Esophagus muscularis mucosa (tissue), 4 donors: ENCODE data around the genes HIPK1 and DENND2C.

- PRO-cap, result bidirectional peak, plus-strand start at chr1:111739187, minus-strand start at chr1:111739042
- RAMPAGE, long total RNA, 4 experiments, result no peak in any of the 4 experiments
These were observed 354 bp downstream of the INKA2 start for GRCh38 chr1:111738758-111739323.

DNA sequence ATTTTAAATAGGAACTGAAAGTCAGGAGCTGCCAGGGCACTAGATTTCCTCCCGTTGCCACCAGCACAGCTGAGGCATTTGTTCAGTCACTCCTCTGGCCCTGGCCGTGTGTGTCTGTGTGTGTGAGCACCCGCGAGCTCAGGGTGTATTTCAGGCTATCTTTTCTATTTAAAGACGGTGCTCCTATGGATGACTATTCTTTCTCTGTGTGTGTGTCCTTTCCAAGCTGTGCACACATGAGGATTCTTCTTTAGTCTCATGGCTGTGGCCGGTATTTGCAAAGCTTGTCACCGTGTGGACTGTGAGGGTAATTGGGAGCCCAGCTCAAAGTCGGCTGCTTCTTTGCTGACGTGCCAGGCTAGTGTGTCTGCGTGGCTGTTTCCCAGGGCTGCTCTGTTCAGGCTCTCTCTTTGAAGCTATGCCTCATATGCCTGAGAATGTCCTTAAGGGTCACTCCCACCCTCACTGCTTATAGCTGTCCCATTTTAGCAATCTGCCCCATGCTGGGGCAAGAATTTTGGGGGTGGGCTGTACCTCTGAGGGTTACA lies 3.1 kb upstream of the KCND3 start:
- PRO-cap, result no peak
- RAMPAGE, long total RNA, 4 experiments, result no peak in any of the 4 experiments

DNA sequence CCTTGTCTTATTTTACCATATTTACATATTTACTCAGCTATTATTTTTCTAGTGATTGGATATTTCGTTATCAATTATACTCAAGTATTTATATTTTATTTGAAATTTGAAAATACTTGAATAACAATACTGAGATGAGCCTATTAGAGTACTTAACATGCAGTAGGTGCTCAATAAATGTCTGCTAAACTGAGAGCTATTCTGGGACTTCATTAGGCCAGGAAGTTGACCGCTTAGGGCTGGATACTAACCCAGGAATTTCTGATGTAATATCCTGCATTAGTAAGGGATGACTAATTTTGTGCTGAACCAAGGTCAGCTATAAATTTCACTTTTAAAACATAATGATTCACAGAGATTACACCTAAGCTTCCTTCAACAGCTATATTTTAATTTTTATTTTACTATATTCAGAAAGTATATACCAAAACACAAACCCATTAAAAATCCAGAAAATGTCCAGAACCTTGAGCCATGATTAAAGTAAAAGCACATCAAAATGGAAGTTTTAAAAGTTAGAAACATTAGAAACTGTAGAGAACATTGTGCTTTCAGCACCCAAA lies 35.3 kb downstream of the WNT2B start:
- PRO-cap, result no peak
- RAMPAGE, long total RNA, 4 experiments, result no peak in any of the 4 experiments

GRCh38 chr1:112618425-112618576 lies 640 bp downstream of the ST7L start:
- PRO-cap, result no peak
- RAMPAGE, long total RNA, 4 experiments, result no peak in any of the 4 experiments

DNA sequence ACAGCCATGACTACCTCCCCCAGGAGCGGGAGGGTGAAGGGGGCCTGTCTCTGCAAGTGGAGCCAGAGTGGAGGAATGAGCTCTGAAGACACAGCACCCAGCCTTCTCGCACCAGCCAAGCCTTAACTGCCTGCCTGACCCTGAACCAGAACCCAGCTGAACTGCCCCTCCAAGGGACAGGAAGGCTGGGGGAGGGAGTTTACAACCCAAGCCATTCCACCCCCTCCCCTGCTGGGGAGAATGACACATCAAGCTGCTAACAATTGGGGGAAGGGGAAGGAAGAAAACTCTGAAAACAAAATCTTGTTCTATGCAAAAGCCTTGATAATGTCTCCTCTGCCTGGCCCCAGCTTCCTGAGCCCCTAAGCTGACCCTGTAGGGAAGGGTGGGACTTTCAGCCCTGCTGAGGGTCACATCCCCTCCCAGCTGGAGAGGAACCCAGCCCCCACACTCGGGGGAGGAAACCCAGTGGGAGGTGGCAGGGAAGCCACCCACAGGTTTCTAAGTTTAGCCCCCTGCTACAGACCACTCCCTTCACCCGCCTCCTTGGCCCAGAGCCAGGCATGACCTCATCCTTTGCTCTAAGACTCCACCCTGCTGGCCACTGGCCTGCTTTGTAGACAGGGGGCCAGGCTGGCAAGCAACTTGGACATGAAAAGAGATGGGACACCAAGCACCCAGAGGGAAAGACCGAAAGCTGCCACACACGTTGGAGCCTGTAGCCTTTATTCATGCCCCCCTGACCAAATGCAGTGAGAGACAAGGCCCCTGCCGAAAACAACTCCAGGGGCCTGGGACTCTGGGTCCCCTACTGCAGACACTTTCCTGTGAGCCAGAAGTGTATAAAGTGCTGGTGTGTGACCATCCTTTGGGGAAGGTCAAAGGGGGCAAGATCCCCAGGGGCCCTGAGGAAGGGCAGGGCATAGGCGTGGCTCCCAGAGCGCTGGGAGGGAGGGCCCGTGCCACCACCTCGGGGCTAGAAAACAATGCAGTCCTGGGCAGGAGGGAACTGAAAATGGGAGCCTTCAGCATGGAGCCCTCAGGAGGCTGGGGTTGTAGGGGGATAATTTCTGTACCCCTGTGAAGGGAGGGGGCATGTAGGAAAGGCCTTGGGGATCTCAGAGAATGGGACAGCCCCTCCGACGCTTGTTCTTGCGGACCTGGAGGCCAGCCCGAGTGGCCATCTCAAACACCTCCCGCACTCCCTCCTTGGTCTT lies 6.1 kb downstream of the RHOC start:
- PRO-cap, result bidirectional peak, plus-strand start at position 65 of the sequence, minus-strand start at position 77 of the sequence; unidirectional peak, minus-strand start at position 163 of the sequence; bidirectional peak, plus-strand start at position 623 of the sequence, minus-strand start at position 503 of the sequence
- RAMPAGE, long total RNA, 4 experiments, result no peak in any of the 4 experiments

GRCh38 chr1:112998826-112999491 lies 43.0 kb upstream of the SLC16A1 start:
- PRO-cap, result no peak
- RAMPAGE, long total RNA, 4 experiments, result no peak in any of the 4 experiments

DNA sequence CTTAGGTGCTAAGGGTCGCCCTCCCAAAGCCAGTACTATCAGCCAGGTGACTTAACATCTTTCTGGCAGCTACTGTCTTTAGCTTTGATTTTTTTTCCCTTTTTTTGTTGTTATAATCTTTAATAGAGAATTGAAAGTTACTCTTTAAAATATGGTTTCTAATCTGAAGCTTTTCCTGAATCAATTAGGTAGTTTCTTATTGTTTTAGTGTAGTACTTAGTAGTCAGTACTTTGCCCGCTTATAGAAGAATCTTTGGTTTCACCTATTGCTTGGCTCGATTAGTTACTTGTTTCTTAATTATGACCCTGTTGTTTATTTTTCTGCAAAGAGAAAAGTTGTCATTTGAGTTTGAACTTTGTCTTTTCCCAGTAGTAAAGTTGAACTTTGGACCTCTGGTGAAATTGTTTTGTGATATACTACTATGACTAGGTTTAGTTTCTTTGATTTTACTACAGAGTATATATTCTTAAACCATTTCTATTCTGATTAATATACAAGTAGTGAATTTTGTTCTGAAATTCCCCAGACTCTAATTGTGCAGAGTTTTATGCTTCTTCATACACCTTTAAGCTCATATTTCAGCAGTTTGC lies 3.9 kb downstream of the MAGI3 start:
- PRO-cap, result no peak
- RAMPAGE, long total RNA, 4 experiments, result no peak in any of the 4 experiments

- PRO-cap, result no peak
- RAMPAGE, long total RNA, 4 experiments, result no peak in any of the 4 experiments
These were observed 30.1 kb downstream of the MAGI3 start for GRCh38 chr1:113420328-113420981.

- PRO-cap, result no peak
- RAMPAGE, long total RNA, 4 experiments, result no peak in any of the 4 experiments
These were observed 167.2 kb downstream of the MAGI3 start for GRCh38 chr1:113557440-113558071.

GRCh38 chr1:113658814-113659526 lies 100.3 kb downstream of the PHTF1 start:
- PRO-cap, result no peak
- RAMPAGE, long total RNA, 4 experiments, result no peak in any of the 4 experiments

DNA sequence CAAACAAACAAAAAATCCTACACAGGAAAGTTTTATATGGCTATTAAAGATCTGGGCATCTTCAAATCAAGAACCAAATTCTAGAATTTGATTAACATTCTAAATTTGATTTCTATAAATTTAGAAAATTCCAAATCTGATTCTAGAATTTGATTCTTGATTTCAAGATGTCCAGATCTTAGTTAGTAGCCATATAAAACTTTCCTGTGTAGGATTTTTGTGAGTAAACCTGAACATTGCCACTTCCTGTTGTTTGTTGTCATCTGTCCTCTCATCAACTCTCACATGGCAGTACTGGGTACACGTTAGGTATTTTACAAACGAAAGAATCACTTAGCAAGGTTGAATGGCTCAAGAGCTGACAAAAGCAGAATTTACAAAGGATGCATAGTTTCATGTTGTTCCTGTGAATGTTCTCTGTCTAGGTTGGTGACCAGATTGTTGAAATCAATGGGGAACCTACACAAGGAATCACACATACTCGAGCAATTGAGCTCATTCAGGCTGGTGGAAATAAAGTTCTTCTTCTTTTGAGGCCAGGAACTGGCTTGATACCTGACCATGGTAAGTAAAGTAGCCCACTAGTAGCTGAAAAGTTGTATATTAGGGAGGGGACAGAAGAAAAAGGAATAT lies 78.4 kb downstream of the PHTF1 start:
- PRO-cap, result no peak
- RAMPAGE, long total RNA, 4 experiments, result no peak in any of the 4 experiments

DNA sequence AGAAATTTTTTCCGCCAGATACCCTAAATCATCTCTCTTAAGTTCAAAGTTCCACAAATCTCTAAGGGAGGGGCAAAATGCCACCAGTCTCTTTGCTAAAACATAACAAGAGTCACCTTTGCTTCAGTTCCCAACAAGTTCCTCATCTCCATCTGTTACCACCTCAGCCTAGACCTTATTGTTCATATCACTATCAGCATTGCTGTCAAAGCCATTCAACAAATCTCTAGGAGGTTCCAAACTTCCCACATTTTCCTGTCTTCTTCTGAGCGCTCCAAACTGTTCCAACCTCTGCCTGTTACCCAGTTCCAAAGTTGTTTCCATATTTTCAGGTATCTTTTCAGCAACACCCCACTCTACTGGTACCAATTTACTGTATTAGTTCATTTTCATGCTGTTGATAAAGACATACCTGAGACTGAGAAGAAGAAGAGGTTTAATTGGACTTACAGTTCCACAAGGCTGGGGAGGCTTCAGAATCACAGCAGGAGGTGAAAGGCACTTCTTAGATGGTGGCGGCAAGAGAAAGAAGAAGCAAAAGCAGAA lies 39.8 kb downstream of the PHTF1 start:
- PRO-cap, result no peak
- RAMPAGE, long total RNA, 4 experiments, result no peak in any of the 4 experiments

GRCh38 chr1:113763532-113764004 lies 4.3 kb upstream of the PHTF1 start:
- PRO-cap, result no peak
- RAMPAGE, long total RNA, 4 experiments, result no peak in any of the 4 experiments

DNA sequence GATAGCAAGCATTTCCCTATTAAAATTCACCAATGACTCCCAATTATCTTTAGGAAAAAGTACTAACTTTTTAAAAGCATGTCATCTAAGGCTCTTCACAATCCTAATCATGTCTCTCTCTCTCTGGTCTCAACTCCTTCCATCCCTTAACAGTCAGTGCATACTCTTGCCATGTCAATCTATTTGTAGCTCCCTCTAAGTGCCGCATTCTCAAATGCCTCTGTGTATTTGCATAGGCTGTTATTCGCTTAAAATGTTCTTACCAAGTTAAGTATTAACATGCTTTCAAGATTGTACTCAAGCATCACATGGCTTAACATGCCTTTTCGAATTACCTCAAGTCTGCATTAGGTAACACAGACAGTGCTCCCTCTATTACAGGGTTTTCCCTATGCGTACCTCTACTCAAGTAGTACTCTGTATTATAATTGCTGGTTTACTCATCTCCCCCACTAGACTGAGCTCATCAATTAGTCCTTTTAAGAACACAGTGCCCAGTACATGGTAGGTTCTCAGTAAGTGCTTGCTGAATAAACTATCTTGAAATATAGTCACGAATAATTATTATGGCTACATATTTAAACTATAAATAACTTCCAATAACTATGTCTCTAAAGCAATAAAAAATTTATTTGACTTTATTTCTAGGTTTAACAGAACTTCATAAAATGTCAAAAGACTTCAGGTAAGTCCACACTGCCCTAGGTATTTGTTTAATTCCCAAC lies 17.8 kb downstream of the RSBN1 start:
- PRO-cap, result no peak
- RAMPAGE, long total RNA, 4 experiments, result no peak in any of the 4 experiments

DNA sequence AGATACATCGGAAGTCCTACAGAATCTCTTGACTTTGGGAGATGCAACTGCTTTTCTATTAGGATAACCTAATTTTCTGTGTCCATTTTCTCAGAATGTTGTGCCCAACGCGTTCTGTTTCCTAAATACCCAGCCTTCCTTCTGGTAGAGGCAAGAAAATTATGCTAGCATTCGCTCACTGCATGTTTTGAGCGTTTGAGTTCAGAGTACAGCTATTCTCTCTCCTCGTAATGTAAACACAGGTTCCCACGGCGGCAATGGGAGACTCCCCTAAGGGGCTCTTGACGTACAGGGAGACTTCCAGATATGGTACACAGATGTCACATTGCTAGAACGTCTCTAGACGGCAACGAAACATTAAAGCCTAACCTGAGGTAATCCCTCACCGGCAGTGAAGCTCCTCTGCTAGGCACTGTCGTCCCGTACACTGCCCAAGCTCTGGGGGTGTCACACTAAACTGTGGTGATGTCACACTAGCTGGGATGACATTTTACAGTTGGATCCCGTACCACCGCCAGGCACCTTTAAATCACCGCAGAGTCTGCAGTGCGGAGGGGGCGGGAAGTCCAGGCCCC lies at the start of gene HIPK1:
Gene HIPK1 (plus strand): TSS at position 485 of the 575 bp plus-strand sequence.
- PRO-cap, result no peak
- RAMPAGE, long total RNA, 4 experiments, result no peak in any of the 4 experiments

DNA sequence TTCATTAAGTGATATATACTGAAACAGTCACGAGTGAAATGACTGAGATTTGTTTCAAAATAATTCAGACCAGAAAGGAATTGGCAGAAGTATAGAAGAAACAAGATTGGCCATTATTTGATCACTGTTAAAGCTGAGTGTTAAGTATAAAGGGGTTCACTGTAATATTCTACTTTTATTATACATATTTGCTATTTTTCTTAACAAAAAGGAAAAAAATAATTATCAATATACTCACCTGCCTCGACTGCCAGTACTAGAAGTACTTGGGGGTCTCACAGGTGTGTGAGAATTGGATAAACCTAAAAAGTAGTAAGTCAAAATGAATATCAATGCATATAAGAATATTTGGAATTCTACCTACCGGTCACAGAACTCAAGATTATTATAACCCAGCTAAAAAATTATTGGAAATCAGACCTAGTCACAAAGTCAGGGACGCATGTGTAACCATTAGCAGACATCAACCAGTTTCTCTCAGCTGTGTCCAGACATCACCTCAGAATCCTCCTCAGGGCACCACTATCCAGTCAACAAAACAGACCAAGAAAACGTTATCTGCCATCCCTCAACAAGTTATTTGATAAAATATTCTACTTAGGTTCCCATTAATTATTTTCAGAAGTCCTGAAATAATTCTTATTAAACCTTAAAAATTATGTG lies 102.4 kb downstream of the TRIM33 start:
- PRO-cap, result no peak
- RAMPAGE, long total RNA, 4 experiments, result no peak in any of the 4 experiments

DNA sequence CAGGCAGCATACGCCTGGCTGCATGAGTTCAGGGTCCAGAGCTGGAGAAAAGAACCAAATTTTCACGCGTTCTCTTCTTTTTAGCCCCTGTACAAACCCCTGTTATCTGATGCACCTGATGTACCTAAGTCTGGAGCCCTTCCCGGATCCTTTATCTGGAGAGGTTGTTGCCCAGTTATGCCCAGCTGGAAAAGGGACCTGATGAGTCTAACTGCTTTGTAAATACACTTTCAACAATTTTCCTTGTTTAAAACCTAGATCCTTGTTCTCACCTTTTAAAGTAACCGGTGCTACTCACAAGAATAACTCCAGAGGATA lies 28.1 kb upstream of the TRIM33 start:
- PRO-cap, result no peak
- RAMPAGE, long total RNA, 4 experiments, result no peak in any of the 4 experiments

- PRO-cap, result no peak
- RAMPAGE, long total RNA, 4 experiments, result no peak in any of the 4 experiments
These were observed 6.9 kb upstream of the BCAS2 start for GRCh38 chr1:114588225-114588767.

DNA sequence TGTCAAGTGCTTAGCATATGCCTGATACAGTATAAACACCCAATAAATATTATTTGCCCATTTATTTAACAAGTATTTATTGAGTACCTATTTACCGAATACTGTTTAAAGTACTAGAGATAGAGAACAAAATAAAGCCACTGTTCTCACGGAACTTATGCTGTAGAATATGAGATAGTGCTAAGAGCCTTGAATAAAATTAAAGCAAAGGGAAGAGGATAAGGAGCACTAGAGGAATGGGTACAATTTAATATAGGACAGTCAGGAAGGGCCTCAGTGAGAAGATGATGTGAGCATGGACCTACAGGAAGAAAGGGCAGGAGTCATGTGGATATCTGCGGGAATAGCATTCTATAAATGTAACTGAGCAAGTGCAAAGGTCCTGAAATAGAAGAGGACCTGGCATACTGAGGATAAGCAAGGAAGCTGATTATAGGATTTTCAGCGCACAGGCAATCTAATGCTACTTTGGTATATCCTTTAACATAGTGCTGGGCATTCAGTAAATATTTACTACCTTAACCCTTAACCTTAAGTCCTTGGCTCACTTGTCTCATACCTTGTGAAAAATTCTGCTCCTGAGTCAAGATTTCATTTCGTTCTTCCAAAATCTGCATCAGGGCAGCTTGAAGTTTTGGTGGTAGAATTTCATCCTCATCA lies 12.6 kb upstream of the BCAS2 start:
- PRO-cap, result no peak
- RAMPAGE, long total RNA, 4 experiments, result no peak in any of the 4 experiments

- PRO-cap, result bidirectional peak, plus-strand start at chr1:114670236, minus-strand start at chr1:114670006
- RAMPAGE, long total RNA, 4 experiments, result start-site peak on the minus strand in 2 of 4 experiments, at chr1:114670007-114670072 at its widest, 38 to 66 reads per replicate
These were observed at the start of gene DENND2C for GRCh38 chr1:114669559-114670346. Gene DENND2C, minus strand, starts transcription at chr1:114670049.